ENCODE measurements around a stretch of chr6.

DNA sequence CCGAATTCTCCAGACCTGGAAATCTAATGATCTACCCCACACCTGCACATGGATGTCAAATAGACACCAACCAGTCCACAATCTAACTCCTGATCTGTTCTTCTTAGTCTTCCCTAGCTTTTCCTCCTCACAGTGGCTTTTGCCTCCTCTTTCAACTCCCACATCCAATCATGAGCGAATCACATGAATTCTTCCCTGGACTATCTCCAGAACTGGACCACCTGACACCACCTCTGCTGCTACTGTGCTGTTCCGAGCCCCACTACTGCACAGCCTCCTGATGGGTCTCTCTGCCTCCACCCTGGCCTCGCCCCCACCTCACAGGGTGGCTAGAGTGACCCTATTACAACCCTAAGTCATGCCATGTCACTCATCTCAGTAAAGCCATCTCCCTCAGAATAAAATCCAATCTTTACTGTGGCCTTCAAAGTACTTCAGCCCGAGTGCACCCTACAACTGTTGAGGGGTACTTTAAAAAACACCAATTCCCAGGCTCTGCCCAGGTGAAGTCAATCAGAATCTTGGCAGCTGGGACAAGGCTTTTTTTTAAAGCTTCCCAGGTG is 10.3 kb downstream of the ZBTB24 start:
- PRO-cap, 6 experiments = no peak in any of the 6 experiments
- RAMPAGE, long total RNA, 2 experiments = no peak in any of the 2 experiments
- RRBS = no CpG with 5 or more reads among the region's 5 CpGs

GRCh38 chr6:109867154-109867787 is 110.8 kb upstream of the GPR6 start:
- PRO-cap, 6 experiments = no peak in any of the 6 experiments
- RAMPAGE, long total RNA, 2 experiments = no peak in any of the 2 experiments
- RRBS = no CpG with 5 or more reads among the region's 5 CpGs

- PRO-cap, 6 experiments = peak in 5 of 6 experiments; most common plus-strand start chr6:110180144 (in 1); most common minus-strand start chr6:110179952 (in 2)
- RAMPAGE, long total RNA, 2 experiments = start-site peak on the minus strand in 2 of 2 experiments, at chr6:110179938-110180009 at its widest, 5 reads per replicate
- RRBS = no CpG with 5 or more reads among the region's 20 CpGs
These were observed 368 bp upstream of the CDC40 start for GRCh38 chr6:110179778-110180339.

GRCh38 chr6:110208800-110209319 is 28.6 kb downstream of the CDC40 start:
- PRO-cap, 6 experiments = no peak in any of the 6 experiments
- RAMPAGE, long total RNA, 2 experiments = no peak in any of the 2 experiments
- RRBS = no CpG with 5 or more reads among the region's 3 CpGs

GRCh38 chr6:110536948-110537755 is 60.7 kb upstream of the SLC22A16 start:
- PRO-cap, 6 experiments = peak in 1 of 6 experiments; most common plus-strand start chr6:110537460 (in 1); most common minus-strand start chr6:110537344 (in 1)
- RAMPAGE, long total RNA, 2 experiments = no peak in any of the 2 experiments
- RRBS = no CpG with 5 or more reads among the region's 4 CpGs

DNA sequence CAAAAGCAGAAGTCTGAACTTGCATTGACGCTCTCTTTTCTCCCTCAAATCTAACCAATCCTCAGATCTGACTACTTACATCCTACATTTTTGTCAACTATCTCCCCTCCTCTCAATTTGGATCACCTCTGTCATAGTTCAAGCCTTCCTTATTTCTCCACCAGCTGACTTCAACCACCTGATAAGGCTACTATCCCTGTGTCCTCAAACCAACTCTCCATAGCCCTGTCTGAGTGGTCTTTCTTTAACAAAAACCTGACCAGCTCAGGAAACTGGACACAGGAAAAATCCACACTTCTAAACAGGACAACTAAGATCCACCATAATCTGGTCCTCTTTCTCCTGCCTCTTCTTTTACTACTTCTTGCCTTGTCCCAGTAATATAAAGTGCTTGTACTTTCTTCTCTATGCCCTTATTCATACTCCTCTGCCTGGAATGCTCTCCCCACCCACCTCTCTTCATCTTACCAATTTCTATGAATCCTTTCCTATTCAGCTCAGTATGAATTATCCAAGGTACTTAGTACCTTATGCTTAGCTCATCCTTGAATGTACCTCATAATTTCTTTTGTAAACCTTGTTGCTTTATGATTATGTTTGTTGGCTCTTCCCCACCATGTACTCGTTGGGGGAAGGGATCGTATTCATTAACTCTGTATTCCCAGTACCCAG is 159.6 kb downstream of the CDK19 start:
- PRO-cap, 6 experiments = no peak in any of the 6 experiments
- RAMPAGE, long total RNA, 2 experiments = no peak in any of the 2 experiments
- RRBS = no CpG with 5 or more reads among the region's 3 CpGs

DNA sequence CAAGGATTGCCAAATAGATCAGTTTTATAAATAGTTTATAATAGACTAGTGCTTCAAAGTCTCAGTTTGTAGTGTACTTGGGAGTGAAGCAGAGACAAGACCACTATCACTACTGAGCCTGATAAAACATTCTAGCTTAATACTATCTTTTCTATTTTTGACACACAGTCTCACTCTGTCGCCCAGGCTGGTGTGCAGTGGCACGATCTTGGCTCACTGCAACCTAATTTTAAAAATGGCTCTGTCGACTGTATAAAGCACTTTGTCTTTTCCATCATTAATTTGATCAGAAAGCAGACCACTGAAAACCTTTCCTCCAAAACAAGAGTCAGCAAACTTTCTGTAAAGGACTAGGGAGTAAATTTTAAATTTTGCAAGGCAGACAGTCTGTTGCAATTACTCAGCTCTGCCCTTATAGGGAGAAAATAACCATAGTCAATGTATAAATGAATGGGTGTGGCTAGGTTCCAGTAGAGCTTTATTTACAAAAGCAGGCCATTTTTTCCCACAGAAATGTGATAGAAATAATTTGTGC is 7.5 kb downstream of the AMD1 start:
- PRO-cap, 6 experiments = peak in 1 of 6 experiments; most common minus-strand start position 114 of the sequence (in 1)
- RAMPAGE, long total RNA, 2 experiments = no peak in any of the 2 experiments
- RRBS = no CpG with 5 or more reads among the region's 3 CpGs

GRCh38 chr6:111087930-111088896 is 910 bp downstream of the SLC16A10 start:
- PRO-cap, 6 experiments = peak in 1 of 6 experiments; most common plus-strand start chr6:111088598 (in 1)
- RAMPAGE, long total RNA, 2 experiments = no peak in any of the 2 experiments
- RRBS = no CpG with 5 or more reads among the region's 50 CpGs

- PRO-cap, 6 experiments = no peak in any of the 6 experiments
- RAMPAGE, long total RNA, 2 experiments = no peak in any of the 2 experiments
- RRBS = no CpG with 5 or more reads among the region's 3 CpGs
These were observed 67.5 kb downstream of the REV3L start for GRCh38 chr6:111415467-111416017.

GRCh38 chr6:111477331-111478009 is 5.5 kb downstream of the REV3L start:
- PRO-cap, 6 experiments = no peak in any of the 6 experiments
- RAMPAGE, long total RNA, 2 experiments = no peak in any of the 2 experiments
- RRBS = no CpG with 5 or more reads among the region's 3 CpGs

DNA sequence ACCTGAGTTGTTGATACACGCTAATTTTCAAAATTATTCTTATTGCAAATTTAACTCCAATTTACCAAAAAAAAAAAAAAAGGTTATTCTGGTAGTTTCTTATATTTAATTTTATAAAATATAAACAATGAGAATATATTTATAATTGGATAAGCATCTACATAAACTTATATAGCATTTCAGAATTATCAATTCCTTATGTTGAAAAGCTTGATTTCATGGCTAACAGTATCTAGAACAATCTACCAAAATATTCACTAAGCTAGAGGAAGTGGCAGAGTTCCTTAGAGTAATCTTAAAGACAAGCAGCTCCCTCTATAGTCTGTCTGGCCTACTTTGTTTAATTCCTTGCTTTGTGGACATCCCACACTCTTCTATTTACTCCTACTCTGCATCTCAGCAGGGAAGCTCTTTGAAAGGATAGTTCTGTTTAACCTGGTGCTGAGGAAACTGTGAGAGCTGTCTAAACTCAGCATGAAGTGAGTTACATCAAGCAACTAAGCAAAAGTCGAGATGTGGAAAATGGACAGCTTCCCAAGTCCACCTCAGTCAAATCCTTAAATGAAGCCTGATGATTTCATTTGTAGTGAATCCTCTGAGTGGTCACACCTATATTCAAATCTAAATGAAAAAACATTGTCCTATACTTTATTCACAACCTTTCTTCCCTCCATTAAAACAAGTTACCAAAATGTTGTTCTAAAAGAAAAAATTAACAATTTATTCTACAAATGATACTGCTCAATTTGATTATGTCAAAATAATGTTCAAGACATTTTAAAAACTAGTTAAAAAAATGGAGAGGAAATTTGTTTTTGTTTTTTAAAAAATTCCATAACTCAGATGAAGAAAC is 4.2 kb downstream of the REV3L start:
- PRO-cap, 6 experiments = peak in 1 of 6 experiments; most common plus-strand start position 348 of the sequence (in 1)
- RAMPAGE, long total RNA, 2 experiments = no peak in any of the 2 experiments
- RRBS = no CpG with 5 or more reads among the region's 2 CpGs

- PRO-cap, 6 experiments = no peak in any of the 6 experiments
- RAMPAGE, long total RNA, 2 experiments = no peak in any of the 2 experiments
- RRBS = no CpG with 5 or more reads among the region's 3 CpGs
These were observed 4.7 kb upstream of the REV3L start for GRCh38 chr6:111487555-111488231.

- PRO-cap, 6 experiments = no peak in any of the 6 experiments
- RAMPAGE, long total RNA, 2 experiments = no peak in any of the 2 experiments
These were observed 128.6 kb upstream of the TRAF3IP2 start for GRCh38 chr6:111734325-111734656.

GRCh38 chr6:111747312-111747879 is 125.9 kb downstream of the FYN start:
- PRO-cap, 6 experiments = no peak in any of the 6 experiments
- RAMPAGE, long total RNA, 2 experiments = no peak in any of the 2 experiments
- RRBS = no CpG with 5 or more reads among the region's 8 CpGs

GRCh38 chr6:111770933-111771458 is 102.3 kb downstream of the FYN start:
- PRO-cap, 6 experiments = no peak in any of the 6 experiments
- RAMPAGE, long total RNA, 2 experiments = no peak in any of the 2 experiments
- RRBS = no CpG with 5 or more reads among the region's 2 CpGs

DNA sequence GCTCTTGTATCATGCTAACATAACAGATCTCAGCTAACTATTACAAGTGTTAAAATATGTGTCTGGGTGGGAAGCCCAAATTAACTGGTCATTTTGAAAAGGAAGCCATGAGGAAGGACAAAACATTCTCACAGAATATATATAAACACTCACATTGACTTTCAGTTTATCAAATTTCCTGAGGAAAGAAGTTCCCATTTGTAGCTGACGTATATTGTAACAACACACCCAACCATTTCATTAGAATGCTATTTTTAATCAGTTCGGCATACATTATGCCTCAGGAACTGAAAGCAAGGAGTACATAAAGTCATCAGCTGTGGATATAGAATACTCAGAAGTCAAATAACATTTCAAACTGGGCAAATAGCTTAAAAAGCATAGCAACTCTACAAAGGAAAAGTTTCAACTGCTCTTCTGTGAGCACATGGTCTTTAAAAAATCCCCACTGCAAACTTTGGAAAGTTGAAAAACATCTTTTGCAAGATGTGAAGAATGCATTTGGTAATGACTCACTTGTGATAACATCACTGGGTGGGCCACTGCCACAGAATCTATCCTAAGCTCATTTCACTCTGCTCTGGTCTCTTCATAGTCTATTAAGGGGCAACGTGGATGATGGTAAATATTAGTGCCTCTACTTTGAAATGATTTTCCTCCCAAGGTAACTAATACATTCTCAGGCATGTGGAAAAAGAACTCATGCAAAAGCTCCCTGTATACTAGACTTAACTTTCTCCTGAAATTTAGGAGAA is 49.4 kb downstream of the FYN start:
- PRO-cap, 6 experiments = no peak in any of the 6 experiments
- RAMPAGE, long total RNA, 2 experiments = no peak in any of the 2 experiments
- RRBS = no CpG with 5 or more reads among the region's 3 CpGs

DNA sequence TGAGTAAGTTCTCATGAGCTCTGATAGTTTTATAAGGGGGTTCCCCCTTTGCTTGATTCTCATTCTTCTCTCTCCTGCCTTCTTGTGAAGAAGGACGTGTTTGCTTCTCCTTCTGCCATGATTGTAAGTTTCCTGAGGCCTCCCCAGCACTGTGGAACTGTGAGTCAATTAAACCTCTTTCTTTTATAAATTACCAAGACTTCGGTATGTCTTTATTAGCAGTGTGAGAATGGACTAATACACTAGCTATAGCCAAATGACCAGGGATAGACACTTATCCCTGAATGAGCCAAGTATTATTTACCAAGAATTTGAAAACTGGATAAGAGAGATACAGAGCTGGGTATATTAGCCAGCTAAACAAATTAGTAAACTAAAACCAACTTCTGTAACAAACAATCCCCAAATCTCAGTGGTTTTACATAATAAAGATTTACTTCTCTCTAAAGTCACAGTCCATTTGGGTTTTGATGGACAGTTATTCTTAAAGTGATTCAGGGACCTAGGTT is 7.6 kb upstream of the FYN start:
- PRO-cap, 6 experiments = no peak in any of the 6 experiments
- RAMPAGE, long total RNA, 2 experiments = no peak in any of the 2 experiments
- RRBS = no CpG with 5 or more reads among the region's 2 CpGs

- PRO-cap, 6 experiments = peak in 1 of 6 experiments; most common plus-strand start chr6:112019337 (in 1); most common minus-strand start chr6:112019093 (in 1)
- RAMPAGE, long total RNA, 2 experiments = no peak in any of the 2 experiments
- RRBS = 0% methylated on average over 1 of the region's 12 CpGs
These were observed 35.2 kb upstream of the CCN6 start for GRCh38 chr6:112018474-112019420.

DNA sequence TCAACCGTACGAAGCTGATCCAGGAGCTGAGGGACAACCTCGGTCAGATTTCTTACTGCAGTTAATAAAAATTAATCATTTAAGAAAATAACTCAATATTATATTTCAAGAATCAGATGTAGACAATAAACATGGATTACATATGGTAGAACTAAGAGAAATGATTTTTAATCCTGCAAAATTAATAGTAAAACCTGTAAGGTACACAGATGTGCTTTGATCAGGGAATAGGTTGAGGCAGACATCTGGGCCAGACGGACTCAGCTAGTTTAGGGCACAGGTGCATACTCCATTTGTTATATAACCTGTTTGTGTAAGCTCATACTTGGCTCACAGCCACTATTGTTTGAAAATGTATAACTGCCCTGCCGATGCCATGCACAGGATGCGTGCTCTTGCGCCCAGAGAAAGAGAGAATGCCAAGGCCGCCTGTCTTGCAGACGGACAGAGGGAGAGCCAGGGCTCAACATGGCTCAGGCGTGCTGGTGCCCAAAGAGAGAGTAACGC is 57.5 kb downstream of the FAM229B start:
- PRO-cap, 6 experiments = no peak in any of the 6 experiments
- RAMPAGE, long total RNA, 2 experiments = no peak in any of the 2 experiments
- RRBS = no CpG with 5 or more reads among the region's 11 CpGs

DNA sequence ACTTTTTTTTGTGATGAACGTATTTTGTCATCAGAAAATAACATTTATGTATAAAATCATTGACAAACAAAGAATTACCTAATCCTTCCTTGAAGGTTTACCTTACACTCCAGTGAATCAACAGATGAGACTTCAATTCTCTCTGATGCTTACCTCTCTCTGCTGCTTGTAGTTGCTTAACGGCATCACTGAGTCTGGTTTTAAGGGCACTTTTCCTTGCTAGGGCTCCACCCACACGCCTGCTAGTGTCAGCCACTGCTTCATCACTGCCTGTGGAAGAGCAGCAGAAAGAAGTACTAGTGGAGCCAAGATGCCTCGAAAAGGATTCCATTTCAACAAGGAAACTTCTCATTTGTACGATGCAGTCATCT is 63.0 kb downstream of the FAM229B start:
- PRO-cap, 6 experiments = peak in 1 of 6 experiments; most common minus-strand start position 196 of the sequence (in 1)
- RAMPAGE, long total RNA, 2 experiments = no peak in any of the 2 experiments
- RRBS = no CpG with 5 or more reads among the region's 5 CpGs

Data from heart left ventricle (tissue), 7 donors.